PC-3 (cell line): ENCODE measurements around the gene UBE4B.

GRCh38 chr1:9266070-9267046 is 26.3 kb upstream of the SPSB1 start:
- RAMPAGE, long total RNA, result no peak

DNA sequence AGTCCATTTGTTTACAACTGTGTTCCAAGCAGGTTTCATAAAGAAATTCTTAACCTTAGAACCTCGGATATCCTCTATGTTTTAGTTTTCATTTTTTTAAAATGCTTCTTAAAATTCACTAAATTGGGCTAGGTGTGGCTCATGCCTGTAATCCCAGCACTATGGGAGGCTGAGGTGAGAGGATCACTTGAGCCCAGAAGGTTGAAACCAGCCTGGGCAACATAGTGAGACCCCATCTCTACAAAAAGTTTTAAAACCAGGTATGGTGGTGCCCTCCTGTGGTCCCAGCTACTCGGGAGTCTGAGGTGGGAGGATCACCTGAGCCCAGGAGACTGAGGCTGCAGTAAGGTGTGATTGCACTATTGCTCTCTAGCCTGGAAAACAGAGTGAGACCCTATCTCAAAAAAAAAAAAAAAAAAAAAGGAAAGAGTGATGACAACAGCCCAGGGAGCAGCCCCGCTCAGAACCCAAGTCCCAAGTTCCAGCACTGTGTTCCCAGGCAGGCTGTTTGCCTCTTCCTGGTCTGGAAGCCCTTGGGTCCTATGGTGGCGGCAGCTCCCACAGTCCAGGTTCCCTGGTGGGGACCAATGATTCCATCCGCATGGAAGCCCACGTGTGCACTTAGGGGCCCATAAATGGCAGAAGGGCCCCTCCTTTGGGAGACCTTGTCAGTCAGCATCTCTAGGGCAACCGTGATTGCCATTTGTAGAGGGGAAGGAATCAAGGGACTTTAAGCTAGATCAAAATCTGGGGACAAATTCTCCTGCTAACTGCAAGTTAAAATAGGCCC is 24.7 kb upstream of the SPSB1 start:
- RAMPAGE, long total RNA, result no peak

DNA sequence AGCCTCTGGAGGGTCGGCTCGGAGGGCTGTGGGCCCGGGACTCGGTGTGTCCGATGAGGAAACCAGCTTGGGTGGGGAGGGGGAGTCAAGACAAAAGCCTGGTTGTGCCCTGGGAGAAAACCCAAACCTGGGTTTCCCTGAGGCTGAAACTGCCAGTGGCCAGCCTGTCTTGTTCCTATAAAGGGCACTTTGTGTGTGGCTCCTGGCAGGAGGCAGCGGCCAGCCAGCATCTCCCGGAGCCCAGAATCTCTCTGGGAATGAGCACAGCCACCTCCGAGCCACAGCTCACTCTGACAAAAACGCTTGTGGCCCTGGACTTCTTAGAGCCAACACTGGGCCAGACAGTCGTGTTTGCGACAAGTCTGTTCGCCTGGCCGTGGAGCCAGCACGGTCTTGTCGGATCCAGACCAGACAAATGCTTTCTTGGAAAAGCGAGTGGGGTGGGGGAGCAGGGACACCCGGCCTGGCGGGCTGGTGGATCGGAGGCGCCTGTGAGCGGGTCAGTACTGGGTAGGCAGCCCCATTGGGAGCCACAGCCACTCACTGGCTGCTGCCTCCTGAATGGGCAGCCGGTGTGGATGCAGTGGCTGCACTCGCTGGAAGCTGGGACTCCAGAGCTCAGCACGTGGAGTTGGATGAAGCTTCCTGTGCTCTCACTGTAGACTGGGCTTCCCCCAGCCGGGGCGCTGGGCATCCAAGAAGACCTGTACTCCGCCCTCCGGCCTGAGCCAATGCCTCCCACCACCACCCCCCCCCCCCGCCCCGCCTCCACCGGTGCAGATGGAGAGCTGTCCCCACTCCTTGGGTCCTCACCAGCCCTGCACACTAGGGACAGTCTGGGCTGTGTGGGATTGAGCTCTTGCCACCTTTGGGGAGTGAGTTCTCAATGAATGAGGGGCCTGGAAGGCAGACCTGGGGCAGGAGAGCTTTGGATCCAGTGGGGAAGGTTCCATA is 32.1 kb downstream of the SPSB1 start:
- RAMPAGE, long total RNA, result no peak

GRCh38 chr1:9332008-9332798 is 39.5 kb downstream of the SPSB1 start:
- RAMPAGE, long total RNA, result no peak

DNA sequence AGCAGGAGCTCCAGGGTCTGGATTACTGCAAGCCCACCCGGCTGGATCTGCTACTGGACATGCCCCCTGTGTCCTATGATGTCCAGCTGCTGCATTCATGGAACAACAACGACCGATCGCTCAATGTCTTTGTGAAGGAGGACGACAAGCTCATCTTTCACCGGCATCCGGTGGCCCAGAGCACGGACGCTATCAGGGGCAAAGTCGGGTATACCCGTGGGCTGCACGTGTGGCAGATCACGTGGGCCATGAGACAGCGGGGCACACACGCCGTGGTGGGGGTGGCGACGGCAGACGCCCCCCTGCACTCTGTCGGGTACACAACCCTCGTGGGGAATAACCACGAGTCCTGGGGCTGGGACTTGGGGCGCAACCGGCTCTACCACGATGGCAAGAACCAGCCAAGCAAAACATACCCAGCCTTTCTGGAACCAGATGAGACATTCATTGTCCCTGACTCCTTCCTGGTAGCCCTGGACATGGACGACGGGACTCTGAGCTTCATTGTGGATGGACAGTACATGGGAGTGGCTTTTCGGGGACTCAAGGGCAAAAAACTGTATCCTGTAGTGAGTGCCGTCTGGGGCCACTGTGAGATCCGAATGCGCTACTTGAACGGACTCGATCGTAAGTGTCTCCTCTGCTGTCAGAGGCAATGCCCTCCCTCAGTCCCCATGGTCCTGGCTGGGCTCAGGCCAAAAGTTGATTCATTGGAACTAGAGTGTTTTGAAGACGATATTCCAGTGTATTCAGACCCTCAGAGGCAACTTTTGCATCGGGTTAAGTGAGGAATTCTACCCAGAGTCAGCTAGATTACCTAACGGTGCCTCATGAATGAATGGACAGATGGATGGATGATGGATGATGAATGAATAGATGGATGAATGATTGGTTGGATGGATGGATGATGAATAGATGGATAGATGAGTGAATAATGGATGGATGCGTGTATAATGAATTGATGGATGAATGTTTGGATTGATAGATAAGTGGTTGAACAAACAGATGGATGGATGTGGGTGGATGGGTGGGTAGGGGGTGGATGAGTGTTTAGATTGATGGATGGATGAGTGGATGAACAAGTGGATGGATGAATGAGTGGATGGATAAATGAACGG is 63.6 kb downstream of the SPSB1 start:
- RAMPAGE, long total RNA, result no peak

- RAMPAGE, long total RNA, result no peak
These were observed 117.3 kb upstream of the SLC25A33 start for GRCh38 chr1:9421893-9422416.

DNA sequence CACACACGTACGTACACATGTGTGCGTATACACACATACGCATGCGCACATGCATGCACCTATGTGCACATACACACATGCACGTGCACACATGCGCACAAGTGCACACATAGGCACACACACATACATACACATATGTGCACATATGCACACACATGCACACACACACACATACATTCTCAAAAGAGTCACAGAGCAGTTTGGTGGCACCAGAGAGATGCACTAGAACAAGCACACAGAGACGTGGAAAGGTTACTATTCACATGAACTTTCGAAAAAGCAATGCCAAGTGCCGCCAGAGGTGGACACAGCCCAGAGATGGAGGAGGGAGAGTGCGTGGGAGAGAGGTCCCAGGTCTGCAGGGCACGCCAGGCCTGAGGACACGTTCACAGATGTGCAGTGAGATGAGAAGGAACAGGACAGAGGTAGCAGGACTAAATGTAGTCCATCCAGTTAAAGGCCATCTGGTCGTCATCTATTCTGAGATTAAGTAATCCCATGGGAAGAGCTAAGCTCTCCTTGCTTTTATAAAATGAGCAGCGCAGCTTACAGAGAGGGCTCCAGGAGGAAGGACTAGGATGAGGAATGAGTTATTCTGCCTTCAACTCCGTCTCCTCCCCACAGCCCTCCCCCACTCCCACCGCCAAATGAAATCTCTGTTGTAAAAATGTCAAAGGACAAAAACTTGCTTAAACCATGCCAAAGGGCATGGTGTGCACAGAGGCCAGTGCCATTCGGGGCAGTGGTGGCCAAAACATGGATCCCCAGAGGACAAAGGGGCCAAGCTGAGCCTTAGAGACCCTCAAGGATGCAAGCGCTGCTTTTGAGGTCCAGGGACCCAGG is 85.5 kb upstream of the SLC25A33 start:
- RAMPAGE, long total RNA, result no peak

GRCh38 chr1:9476596-9477124 is 62.6 kb upstream of the SLC25A33 start:
- RAMPAGE, long total RNA, result no peak

GRCh38 chr1:9728993-9729916 is 77.7 kb downstream of the PIK3CD start:
- RAMPAGE, long total RNA, result no peak

- RAMPAGE, long total RNA, result no peak
These were observed 11.3 kb downstream of the LZIC start for GRCh38 chr1:9931874-9932240.

DNA sequence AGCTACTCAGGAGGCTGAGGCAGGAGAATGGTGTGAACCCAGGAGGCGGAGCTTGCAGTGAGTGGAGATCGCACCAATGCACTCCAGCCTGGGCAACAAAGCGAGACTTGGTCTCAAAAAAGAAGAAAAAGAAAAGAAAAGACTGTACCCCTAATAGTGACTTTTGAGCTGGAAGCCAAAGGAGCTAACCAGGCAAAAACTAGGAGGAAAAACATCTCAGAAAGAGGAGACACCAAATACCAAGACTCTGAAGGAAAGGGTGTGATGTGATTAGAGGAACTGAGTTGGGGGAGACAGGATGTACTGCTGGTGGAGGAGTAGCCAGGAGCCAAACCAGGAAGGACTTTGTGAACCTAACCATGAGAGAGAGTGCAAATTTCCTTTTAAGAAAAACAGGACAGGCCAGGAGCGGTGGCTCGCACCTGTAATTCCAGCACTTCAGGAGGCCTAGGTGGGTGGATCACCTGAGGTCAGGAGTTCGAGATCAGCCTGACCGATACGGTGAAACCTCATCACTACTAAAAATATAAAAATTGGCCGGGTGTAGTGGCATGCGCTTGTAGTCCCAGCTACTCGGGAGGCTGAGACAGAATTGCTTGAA is 4.1 kb upstream of the RBP7 start:
- RAMPAGE, long total RNA, result no peak

DNA sequence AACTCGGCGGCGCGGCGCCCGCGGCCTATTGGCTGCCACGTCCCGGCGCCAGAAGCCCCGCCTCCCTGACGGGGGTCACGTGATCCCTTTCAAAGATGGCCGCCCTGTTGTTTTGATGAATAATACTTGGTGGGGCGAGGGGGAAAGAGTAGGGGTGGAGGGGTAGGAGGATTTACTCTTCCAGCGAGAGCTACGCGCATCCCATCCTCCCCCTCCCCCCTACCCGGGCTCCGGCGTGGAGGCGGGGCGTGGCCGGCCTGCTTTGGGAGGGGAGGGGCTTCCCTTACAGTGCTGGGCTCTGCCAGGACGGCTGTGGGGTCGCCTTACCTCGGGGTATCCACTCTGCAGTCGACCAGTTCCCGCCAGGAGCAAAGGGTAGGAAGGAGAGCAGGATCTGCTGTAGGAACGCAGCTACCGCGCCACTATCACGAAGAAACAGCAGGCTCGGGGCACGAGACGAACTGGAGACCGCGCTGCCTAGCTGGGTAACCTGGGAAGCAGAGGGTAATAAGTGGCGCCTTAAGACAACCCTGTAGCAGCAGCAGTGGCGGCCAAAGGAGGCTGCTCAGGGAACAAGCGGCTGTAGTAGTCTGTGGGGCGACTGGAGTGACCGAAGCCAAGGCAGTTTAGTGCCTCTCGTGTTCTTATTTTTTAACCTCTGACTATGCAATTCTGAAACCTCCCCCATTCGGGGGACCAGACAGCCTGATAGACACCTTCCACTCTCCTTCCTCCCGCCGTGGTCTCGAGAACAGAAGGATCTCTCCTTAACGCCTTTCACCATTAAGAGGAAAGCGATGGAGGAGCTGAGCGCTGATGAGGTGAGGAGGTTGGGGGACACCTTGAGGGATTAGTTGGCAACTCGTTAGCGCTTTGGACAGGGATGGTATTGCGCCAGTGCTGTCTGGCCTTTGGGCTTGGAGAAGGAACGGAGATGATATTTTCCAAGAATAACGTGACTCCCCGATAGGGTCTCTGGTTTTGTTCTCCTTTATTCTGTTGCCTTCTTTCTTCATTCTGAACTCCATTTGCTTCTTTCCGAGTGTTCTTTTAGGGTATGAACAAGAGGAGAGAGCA is at the start of gene UBE4B:
UBE4B (plus strand) TSS at position 85 of the 1,077 bp plus-strand sequence.
- RAMPAGE, long total RNA, result no peak

DNA sequence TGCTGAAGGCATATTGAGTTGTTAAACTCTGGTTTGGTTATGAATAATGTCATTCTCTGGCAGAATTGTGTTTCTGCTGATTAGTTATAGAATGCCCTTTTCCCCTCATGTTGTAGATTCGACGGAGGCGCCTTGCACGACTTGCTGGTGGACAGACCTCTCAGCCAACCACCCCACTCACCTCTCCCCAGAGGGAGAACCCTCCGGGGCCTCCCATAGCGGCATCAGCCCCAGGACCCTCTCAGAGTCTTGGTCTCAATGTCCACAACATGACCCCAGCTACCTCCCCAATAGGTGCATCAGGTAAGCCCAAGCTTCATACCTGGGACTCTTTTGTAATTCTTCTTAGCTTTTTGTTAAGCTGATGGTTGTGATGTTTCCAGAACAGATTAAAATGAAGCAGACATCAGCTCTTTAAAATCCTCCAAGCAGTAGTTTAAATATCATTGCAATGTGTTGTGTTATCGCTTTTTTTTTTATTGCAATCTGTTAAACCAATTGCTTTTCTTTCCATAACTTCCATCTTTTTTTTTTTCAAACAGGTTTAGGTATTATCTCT is 39.2 kb downstream of the UBE4B start:
- RAMPAGE, long total RNA, result no peak

DNA sequence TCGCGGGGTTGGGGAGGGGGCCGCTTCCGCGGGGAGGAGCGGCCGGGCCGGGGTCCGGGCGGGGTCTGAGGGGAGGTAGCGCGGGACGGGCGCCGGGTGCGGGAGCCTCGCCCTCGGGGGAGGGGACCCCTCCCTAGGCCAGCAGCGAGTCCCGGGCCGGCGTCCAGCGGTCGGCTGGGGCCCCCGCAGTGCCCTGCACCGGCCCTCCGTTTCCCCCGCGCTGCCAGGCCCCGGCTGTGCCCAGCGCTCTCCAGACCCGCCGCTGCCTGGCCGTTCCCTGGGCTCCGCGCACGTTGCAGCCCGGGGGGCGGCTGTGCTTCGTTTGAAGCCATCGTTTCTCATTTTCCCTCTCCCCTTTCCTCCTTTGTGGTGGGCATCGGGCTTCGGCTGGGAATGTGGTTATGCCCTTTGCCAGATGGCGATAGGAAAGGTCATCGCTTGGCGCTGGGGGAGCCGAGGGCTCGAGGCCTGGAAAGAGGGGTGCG is 587 bp downstream of the KIF1B start:
- RAMPAGE, long total RNA, result no peak

DNA sequence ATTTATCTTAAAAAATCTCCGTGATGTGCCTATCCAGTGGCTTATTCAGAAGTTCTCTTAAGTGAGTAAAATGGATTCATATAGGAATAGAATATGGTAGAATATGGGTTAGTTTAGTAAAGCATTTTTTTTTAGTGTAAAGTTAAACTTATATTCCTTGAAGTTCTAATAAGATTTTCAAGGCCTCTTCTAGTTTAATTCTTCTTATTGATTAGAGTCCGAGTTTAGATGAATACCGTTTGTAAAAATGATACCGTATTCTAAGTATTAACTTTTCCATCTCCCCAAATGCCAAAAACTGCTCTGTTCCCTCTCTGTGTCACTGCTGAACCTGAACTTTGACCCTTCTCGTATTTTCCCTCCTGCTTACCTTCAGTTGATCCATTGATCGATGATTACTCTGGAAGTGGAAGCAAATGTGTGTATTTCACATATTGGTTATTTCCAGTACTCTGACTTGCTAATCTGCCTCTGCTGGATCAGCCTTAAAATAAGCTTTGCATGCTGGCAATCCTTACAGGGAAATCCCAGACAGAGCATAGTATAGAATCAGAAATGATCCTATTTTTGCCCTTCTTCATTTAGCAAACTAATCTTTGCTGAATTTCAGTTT is 68.5 kb downstream of the KIF1B start:
- RAMPAGE, long total RNA, result no peak

DNA sequence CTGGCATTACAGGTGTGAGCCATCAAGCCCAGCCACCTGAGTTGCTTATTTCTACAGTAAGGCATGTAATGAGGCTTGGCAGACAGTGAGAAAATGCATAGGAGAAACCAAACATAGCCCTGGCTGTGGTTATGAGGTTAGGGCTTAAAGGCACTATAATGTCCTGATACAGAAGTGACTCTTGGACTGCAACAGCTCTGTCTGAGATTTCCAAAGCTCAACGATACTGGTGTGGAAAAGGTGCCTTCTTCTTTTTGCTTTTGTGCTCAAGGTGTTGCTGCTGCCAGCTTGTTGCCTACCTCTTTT is 70.1 kb downstream of the KIF1B start:
- RAMPAGE, long total RNA, result no peak

- RAMPAGE, long total RNA, result no peak
These were observed 571 bp downstream of the PEX14 start for GRCh38 chr1:10475063-10475979.

DNA sequence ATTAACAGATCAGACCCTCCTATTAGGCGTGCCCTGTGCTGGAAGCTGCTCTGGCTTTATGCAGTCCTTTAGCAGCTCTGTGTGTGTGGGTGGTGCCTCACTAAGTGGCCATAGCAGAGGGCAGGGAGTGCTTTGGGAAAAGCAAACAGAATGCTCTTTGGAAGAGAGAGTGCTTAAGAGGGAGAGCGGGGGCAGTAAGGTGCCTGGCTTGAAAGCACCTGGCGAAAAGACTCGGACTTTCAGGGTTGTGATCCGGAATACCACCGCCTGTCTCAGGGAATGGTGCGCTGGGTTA is 44.4 kb downstream of the PEX14 start:
- RAMPAGE, long total RNA, result no peak

DNA sequence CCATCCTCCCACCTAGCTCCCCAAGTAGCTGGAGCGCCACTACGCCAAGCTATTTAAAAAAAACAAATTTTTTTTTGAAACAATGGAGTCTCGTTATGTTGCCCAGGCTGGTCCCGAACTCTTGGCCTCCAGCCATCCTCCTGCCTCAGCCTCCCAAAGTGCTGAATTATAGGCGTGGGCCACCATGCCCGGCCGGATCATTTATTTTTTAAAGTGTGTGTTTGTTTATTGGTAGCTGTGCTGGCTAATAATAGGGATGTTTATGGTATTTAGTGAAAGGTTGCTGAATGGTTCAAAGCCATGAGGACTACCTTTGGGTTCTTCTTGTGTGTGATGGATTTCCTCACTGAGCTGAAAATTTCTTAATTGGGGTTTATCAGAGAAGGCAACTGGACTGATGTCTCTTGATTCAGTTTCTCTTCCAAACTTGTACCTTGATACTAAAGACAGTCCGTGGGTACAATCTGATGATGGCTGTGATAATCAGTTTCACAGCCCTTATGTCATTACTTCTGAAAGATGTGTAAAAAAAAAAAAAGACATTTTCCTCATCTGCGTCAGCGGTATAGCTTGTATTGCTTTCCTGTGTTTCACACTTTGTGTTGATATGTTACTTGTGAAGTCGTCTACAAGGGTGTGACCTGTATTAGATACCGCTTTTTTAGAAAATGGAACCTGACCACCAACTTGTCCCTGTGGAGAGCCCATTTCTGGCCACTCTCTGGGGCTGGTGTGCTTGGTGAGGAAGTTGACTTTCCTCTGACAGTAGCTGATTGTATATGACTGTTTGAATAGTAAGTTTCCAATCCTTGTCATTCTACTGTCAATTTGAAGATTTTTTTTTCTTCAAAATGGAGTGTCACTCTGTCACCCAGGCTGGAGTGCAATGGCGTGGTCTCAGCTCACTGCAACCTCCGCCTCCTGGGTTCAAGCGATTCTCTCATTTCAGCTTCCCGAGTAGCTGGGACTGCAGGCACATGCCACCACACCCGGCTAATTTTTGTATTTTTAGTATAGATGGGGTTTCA is 50.4 kb downstream of the PEX14 start:
- RAMPAGE, long total RNA, result no peak

DNA sequence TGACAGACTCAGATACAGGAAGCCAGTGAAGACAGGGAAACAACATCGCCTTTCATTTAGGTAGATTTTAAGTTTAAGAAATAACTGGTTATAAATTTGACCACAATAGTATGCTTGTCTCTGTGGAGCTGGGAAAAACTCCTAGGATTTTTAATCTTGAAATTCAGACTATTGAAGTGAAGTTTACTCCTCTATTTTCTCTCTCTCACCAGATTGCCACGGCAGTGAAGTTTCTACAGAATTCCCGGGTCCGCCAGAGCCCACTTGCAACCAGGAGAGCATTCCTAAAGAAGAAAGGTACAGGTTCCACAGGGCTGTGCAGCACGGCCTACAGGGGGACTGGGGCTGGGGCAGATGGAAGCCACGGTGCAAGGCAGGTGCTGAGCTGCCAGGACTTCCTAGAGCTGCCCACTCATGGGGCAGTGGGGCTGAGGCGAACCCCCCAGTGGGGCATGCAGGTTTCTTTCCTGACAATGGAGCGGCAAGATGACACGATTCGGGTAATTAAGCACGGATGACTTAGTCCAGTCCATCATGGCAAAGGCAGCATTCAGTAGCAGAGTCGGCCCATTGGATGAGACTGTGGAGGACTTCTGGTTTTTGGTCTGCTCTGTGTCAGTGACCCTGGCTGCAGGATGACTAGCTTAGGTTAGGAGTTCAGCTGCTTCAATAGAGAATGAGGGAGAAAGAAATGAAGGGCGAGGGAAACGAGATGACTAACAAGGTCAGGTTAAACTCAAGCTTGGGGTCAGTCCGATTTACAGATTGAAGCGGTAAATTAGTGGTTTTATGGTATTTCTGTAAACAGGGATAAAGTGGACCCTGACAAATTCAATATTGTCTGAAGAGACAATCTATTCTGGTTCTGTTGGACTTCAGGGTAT is 61.5 kb downstream of the PEX14 start:
- RAMPAGE, long total RNA, result no peak